ENCODE measurements around the gene TAF3.

DNA sequence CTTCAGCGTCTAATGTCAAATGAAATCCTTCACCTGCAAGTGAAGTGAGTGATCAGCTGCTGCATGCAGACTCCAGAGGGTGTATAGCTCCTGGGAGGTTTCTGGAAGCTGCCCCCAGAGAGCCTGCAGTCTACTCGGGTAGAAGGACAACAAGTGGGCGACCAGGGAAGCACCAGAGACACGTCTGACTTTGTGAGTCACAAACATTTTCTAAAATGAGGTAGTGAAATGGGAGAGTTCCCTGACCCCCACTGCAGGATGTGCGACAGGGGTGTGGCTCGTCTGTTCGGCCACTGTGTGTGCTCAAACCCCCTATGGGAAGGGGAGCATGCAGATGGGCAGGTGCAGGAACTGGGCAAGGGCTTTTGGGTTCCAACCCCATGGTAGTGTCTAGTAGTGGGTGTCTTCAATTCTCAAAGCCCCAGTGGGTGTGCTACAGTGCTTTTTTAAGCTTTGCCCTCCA lies 177.1 kb upstream of the PRKCQ start:
- PRO-cap, result no peak

DNA sequence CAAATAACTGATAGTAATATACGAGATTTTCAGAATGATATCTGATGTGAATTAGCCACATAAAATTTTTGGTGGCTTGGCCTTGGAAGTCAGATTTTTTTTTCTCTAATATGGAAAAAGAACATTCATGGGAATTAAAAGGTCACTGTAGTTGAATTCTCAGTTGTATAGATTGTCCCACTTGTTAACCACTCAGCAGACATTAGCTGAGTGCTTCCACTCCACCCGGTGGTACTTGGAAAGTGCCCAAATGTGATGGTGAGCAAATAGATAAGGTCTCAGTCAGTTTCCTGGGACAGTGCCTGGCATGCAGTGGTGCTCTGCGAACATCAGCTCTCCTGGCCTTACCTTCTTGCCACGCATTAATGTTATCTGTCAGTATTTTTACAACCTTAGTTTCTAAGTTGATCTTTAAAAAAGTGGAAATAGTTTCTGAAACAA lies 1.4 kb downstream of the ATP5F1C start:
- PRO-cap, result no peak

- PRO-cap, result bidirectional peak, plus-strand start at chr10:7818526, minus-strand start at chr10:7818358
Measured at GRCh38 chr10:7818184-7818974, at the start of gene TAF3. Gene TAF3, plus strand, starts transcription at chr10:7818505.

DNA sequence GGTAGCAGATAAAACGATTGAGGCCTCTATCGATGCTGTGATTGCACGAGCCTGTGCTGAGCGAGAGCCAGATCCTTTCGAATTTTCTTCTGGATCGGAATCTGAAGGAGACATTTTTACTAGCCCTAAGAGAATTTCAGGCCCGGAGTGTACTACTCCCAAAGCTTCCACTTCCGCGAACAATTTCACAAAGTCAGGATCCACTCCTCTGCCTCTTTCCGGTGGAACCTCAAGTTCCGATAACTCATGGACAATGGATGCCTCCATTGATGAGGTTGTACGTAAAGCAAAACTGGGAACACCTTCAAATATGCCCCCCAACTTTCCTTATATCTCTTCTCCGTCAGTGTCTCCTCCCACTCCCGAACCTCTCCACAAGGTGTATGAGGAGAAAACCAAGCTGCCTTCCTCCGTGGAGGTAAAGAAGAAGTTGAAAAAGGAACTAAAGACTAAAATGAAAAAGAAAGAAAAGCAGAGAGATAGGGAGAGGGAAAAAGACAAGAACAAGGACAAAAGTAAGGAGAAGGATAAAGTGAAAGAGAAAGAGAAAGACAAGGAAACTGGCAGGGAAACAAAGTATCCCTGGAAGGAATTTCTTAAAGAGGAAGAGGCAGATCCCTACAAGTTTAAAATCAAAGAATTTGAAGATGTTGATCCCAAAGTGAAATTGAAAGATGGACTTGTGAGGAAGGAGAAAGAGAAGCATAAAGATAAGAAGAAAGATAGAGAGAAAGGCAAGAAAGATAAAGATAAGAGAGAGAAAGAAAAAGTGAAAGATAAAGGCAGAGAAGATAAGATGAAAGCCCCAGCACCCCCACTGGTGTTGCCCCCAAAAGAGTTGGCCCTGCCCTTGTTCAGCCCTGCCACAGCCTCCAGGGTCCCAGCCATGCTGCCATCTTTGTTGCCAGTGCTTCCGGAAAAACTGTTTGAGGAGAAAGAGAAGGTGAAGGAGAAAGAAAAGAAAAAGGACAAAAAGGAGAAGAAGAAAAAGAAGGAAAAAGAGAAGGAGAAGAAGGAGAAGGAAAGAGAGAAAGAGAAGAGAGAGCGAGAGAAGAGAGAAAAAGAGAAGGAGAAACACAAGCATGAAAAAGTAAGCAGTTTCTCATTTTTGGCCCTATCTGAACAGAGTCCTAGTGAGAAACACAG lies 89.5 kb upstream of the GATA3 start:
- PRO-cap, result no peak

- PRO-cap, result no peak
Measured at GRCh38 chr10:8049993-8050289, 4.5 kb upstream of the GATA3 start.

DNA sequence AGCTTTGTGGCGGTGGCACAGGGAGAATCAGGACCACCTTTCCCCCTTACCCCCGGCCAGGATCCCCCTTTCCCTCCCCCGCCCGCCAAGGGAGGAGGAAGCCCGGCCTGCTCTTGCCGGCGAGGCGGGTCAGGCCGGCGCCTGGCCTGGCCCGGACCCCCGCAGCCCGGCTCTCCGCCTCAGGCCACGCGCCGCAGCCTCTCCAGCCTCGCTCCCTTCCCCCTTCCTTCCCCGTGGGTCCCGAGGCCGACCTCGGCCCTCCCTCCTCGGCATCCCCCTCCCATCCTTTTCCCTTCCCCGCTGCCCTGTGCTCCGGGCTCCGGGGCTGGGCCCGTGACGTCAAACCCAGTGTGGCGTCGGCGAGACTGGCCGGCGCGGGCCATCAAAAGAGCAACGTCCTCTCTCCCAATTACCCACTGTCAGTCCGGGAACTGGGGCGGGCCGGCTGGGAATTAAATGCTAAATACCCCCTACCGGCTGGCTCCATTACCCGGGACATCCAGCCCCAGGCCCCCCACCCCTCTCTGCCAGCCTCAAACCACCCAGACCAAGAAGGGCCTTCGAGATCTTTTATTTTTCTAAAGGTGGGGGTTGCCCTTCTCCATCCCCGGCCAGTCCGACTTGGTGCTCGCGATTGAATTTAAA lies 2.7 kb upstream of the GATA3 start:
- PRO-cap, result no peak

DNA sequence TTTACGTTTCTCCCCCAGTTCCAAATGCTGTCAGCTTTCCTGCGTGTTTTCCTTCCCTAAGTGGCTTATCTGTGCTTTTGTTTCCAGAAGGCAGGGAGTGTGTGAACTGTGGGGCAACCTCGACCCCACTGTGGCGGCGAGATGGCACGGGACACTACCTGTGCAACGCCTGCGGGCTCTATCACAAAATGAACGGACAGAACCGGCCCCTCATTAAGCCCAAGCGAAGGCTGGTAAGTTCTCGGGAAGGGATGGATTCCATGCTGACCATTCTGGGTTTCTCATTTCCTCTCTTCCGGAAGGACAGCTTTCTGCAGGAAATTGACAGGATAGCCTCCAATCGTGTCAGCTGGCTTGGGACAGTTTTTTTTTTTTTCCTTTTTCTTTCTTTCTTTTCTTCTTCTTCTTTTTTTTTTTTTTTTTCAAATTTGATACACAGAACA lies 9.4 kb downstream of the GATA3 start:
- PRO-cap, result no peak

- PRO-cap, result no peak
Measured at GRCh38 chr10:8074722-8076137, 20.7 kb downstream of the GATA3 start.

DNA sequence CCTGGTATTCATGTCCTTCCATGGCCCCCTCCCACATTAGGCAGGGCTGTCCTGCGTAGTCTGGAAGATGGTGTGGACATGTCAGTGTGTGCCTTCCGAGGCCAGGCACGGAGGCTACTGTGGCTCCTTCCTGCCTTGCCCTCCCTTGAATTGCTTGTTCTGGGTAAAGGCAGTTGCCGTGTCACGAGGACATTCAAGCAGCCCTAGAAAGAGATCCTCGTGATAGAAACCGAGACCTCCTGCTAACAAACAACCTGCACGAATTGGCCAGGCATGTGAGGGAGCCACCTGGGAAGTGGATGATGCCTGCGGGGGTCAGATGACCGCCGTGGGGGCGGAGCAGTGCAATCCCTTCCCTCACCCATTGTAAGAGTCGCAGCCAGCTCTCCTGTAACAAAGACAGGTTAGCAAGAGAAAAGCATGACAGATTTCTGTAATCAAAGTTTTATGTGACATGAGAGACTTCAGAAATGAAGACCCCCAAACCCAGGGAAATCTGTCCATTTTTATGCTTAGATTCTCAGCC lies 241.6 kb downstream of the GATA3 start:
- PRO-cap, result no peak

DNA sequence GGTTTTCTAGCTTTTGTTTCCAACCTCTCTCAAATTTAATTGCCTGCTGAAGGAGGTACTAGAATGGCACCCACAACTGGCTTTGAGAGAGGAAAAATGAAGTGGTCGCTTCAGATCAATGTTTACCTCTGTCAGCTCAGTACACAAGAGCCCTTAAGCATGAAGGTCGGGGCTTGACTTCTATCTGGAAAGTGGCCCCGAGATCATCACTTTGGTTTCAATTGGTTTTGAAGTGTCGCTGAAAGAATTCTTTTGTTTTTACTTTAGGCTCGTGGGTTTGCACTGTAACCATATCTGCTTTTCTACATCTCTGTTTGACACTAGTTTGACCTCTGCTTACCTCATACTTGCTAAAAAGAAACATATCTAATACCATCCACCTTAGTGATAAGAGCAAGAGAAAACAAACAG lies 361.7 kb downstream of the GATA3 start:
- PRO-cap, result no peak

- PRO-cap, result no peak
Measured at GRCh38 chr10:10044859-10045354, 972.8 kb upstream of the CELF2 start.

GRCh38 chr10:10605741-10606346 lies 411.8 kb upstream of the CELF2 start:
- PRO-cap, result no peak

- PRO-cap, result no peak
Measured at GRCh38 chr10:10845045-10845605, 172.5 kb upstream of the CELF2 start.

DNA sequence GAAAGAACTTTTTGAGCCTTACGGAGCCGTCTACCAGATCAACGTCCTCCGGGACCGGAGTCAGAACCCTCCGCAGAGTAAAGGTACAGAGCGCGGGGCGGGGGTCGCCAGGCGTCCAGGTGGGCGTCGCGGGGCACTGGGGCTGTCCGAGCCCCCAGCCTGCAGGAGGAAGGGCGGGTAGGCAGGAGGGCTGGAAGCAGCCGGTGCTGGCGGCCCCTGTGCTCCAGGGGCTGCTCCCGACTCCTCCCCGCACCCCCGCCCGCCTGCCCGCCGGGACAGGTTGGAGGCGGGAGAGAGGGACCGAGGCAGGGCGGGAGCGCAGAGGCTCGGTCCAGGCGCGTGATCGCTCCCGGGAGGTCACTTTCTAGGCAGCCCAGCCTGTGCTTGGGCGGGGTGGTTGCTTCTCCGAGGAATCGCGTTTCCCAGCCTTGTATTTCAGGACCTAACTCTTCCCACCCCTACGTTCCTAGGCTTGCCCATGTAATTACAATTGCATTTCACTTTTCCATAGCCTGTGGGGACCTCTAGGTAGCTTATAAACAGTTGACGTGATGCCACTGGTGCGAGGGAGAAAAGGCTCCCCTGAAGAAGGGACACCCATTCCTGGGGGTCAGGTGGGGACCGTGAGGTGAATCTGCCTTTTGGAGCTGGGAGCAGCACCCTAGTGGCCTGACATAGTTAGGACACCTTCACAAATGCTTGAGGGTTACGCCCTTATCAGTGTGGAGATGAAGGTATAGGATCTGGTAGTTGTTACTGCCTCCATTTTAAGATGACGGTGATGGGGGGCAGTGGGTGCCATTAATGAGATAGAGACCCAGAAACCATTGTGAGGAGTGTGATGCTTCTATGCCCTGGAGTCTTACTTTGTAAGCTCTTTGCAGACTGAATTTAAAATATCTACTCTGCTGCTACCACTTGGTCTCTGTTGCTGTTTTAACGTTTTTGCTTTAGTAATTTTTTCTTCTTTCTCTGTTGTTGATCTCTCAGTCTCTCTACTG lies 148.2 kb downstream of the CELF2 start:
- PRO-cap, result no peak

DNA sequence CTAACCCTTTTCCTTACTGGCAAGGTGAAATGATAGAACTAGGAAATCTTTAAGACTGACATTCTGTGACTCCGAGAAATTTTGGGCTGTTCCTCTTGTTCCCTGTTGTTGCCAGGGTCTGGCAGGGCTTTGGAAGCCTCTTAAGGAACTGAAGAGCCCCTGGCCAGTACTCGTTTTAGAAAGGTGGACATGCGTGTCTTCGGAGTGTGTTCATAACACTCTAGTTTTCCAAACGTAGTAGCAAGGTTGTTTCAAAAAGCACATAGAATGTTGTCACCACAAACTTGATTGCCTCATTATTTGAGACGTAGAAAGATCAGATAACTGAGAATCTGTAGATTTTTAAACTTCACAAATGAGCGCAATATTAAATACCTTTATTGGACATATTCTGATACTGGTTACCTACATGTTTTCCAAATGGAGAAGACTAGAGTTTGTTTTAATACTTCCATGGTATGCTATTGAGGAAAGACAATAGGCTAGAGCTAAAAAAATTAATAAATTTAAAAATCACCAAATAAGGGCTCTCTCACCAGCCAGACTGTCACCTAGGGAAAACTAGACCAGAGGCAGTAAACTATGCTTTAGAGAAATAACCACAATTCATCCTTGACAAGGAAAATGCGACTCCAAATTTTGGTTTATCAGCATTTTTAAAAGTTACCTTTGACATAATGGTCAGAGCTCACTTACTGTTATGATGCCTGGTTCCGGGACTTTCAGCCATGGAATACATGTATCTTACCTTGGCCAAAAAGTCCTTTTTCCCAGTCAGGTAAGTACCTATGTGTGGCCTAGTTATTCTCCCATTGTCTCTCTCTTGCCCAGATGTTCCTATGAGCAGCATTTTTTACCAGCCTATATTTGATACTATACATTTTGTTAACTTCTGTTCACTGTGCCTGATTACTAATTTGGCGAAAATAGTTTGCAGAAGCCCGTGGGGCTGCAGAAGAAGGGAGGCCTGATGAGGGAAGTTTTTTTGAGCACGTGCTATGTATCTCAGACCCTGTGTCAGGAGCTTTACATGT lies 149.4 kb downstream of the CELF2 start:
- PRO-cap, result no peak

- PRO-cap, result no peak
Measured at GRCh38 chr10:11176350-11177159, 158.9 kb downstream of the CELF2 start.

DNA sequence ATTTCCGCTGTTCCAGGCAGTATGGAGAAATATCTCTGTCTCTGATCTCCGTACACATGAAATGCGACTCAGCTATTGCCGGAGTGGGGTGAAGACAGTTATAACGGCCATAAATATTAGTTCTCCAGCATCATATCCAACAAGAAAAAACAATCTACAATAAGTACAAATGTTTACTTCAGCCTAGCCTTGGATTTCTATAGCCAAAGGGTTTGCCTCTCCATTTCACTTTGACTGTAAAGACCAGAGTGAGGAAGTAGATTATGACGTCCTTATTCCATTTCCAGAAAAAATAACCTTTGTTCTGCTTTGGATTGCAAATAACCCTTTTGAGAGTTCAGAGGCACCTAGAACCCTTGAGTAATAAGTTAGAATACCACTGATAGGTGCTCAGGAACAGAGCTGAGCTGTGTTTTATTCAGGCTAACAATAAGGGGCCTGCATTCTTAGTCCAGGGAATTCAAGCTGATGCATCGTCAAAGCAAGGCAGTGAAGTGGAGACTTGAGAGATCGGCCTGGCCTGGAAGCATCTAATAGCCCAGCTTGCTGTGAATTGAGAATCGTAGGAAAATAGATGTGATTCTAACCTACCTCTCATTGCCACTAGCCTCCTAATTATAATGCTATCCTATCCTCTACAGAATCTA lies 188.2 kb downstream of the CELF2 start:
- PRO-cap, result no peak

DNA sequence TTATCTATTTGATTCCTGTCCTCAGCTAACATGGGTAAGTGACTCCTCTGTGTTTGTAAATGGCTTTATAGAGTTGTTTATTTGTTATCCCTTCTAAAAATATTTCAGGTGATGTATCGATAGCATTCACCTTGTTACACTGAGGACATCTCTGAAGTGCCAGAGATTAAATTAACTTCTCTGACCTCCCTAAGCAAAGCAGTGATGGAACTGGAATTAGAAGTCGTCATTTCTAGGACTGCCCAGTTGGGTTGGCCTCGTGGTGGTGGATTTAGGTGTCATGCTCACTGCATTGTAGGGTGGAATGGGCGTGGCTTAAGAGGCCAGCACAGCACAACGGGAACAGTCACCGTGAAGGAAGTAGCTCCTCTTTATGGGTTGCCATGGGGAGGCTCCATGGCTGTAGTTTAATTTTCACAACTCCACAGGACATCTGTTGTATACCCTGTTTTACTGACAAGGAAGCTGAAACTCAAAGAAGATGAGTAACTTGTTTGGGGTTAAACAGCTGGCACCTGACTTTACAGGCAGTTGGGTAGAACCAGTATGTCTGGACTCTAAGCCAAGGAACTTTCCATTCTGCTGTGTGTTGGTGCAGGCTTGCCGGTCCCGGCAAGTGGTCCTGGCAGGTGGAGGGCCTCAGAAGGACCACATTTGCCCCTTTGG lies 208.2 kb downstream of the CELF2 start:
- PRO-cap, result no peak

DNA sequence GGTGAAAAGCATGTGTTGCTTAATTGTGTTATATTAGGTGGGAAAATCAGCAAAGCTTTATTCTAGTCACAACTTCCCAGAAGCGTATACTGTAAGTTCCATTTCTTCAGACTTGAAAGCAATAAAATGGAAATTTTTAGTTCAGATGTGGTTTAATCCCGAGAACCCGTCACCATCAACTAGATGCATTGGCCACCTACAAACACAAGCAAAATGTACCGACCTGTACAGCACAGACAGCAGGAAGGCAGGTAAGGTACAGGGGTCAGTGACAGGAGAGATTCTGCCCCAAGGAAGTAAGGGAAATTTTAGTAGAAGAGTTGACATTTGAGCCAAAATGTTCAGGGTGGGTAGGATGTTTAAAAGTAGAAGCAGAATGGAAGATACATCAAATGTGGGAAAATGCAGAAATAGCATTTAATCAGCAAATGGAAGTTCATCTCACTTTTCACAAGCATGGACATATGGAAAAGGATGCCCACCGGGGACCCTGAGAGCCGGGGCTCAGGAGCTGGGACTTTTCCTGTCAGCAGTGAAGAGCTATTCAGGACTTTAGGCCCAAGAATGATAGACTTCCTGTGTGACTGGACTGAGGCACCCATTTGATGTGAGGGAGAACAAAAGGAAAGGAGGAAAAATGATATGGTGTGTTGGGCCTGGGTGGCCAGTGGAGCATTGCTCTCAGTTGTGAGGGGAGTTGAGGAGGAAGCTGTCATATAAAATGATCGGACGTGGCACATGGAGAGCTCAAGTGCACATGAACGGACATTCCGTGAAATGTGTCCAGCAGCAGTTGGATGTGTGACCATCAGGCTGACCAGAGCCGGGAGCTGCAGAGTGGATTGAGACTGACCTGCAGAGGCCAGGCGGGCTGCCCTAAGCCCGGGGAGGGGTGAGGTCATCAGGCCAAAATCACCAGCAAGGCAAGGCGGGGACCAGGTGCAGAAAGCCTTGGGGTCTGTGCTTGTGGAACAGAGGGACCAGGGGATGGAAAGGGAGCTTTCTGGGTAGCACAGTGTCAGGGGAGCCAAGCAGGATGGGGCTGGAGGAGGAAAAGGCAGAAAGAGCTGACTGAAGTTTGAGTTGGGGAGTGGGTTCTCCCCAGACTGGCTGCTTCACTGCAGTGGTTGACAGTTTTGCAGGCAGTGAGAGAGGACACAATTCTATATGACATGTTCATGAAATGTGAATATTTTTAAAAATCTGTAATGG lies 279.2 kb downstream of the CELF2 start:
- PRO-cap, result no peak

DNA sequence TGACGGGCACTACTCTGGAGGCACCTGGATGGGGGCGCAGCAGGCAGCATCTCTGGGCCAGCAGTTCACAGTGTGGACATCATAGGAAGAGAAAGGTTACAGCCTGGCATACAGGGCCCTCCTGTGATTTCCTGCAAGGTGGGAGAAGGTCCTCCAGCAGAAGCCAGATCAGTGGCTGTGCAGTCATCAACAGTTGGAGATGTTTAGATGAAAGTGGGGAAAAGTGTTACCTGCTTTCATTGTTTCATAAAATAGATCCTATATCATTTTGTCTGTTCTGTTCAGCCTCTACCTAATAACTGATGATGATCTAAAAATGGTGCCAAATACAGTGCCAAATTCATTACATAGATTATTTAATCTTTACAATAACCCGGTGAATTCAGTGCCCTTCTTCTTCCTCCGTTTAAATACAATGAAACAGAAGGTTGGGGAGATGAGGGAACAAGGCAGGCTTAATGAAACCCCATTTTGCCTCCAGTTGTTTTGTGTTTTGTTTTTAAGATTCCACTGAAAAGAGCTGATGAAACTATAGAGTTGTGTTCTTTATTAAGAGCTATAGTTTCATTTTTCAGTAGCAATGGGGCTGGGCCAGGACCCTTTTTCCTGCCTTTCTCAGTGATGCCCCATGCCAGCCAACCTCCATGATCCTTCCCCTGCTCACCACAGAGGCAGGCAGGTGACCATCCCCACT lies 289.7 kb downstream of the CELF2 start:
- PRO-cap, result no peak